Bronchial epithelial cell (primary cell): Measurements from ENCODE around the genes PLEKHJ1 and GADD45B.

DNA sequence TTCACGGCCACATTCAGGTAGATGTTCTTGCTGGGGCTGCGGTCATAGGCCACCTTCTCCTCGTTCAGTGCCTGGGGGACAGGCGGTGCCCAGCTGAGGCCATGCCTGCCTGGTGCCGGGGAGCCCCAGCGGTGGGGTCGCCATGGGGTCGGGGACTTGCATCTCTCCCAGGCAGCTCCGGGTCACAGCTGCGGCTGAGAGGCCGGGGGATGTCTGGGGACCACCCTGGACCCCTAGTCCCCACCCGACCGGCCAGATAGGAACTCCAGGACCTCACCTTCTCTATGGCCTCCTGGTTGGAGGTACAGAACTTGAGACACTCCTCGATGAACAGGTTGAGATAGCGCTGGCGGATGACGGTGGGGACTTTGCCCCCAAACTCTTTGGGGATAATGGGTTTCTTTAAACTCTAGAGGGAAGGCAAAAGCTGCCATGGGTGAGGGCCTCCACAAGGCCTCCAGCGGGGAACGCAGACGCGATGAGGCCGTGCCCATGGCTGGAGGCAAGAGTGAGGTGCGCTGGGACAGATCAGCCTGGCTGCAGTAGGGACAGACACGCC lies 8.0 kb upstream of the ATP8B3 start:
- RRBS, 2 experiments: 90 to 93% methylated on average over 6 to 7 of the region's 24 CpGs

- RRBS, 2 experiments: 83 to 90% methylated on average over 14 of the region's 48 CpGs
Measured at GRCh38 chr19:1872287-1873444, 9.3 kb upstream of the KLF16 start.

DNA sequence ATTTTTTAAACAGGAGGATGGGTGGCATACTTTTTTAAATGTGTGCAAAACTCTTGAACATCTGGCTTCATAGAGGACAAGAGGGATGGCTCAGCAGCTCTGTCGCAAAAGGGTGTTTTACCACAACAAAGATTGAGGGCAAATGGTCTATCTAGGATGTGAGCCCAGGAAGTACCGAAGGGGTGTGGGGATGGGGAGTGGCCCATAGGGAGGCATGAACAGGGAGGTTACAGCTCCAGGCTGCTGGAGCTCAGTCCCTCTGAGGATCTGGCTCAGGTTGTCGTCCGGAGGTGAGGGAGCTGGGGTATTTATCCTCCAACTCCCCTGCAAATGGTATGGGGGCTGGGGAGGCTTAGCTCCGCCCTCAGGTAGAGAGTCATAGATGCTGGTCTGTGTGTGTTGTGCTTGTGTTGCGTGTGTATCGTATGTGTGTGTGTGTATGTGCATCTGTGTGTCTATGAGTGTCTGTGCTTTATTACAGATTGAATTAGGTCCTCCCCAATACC lies 13.2 kb upstream of the CSNK1G2 start:
- RRBS, 2 experiments: no CpG with 5 or more reads among the region's 7 CpGs

DNA sequence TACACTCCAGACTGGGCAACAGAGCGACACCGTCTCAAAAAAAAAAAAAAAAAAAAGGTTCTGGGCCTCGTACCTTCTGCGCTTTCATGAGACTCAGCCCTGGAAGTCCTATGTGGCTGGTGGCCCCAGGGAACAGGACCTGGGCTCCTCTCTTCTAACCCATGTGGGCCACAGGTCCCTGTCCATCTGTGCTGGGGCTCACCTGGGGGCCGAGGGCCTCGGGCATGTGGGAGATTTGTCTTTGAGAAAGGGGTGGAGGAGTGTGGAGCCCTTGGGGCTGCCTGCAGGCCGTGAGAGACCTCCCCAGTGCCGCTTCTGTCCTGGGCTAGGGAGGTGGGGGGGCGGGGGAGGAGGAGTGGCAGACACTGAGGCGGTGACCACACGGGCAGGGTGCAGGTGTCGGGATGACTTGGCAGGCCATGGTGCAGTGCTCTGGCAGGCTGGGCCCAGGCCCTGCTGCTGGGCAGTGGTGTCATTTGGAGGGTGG lies 36.8 kb downstream of the CSNK1G2 start:
- RRBS, 2 experiments: no CpG with 5 or more reads among the region's 12 CpGs

DNA sequence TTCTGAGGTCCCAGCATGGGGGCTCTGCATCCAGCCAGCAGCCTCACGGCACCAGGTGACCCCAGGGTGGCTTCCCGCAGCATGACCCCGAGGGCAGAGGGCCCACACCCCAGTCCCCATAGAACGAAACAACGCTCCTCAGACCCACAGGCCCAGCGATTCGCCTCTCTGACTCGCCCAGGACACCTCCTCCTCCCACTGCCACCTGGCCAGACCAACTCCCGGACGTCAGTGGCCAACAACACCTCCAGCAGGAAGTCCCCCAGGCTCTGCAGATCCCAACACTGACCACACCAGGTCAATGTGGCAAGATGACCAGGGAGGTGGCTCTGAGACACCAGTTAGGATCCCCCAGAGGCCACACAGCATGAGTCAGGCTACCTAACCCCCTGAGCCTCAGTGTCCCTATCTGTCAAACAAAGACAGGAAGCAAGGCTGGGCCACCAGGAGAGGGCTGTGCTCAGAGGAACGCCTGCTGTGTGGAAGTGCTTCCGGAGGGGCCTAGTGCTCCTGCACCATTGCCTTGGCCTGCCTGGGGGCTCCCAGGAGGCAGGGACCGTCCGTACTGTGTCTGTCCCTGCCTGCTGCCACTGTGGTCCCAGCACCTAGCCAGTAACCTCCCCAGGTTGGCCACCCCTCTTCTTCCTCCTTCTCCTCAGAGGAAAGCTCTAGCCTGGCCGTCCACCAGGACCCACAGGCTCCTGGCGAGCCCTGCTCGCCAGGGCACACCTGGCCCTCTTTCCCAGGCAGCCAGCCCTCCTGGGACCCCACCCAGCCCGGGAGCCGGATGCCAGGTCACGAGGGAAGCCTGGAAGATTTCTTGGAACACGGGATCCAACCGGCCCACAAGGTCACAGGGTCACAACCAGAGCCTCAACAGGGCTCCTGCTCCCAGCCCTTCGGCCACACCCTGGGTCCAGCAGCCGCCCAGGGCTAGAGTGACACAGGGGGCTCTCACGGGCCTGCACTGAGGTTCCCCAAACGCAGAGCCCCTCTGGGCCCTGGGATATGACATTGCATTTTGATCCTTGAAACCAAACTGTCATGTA lies 5.8 kb downstream of the MKNK2 start:
- RRBS, 2 experiments: 11 to 76% methylated on average over 2 to 4 of the region's 26 CpGs

DNA sequence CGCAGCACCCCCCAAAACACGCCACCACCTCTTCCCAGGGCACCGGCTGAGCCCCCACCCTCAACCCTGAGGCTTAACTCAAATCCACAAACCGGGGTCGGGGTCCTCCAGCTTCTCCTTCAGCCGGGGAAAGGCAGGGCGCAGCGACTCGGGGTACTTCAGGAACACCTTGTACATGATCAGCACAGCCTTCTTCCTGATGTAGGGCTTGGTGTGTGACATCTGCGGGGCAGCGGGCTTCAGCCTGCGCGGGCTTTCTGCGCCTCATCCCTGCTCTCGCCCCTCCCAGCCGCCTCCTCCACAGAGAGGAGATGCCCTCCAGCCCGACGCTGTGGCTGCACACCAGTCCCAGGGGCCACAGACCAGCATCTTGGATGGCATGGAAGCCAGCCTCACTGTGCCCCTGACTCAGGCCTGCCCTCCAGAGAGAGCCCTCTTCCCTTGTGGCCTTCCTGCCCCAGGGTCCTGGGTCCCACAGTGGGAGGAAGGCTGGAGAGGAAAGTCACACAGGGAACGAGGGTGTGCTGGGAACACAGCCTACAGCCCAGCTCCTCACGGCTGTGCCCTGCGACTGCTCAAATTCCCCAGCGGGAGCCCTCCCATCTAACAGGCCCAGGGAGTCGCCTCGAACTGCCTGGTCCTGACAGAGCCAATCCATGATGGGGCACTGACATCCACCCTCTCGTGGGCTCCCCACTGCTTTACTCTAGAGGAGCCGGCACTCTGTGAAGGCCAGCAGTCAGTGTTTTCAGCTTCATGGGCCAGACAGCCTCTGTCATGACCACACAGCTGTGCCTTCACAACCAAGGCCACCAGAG lies 20.8 kb downstream of the AP3D1 start:
- RRBS, 2 experiments: 100% methylated on average over 1 of the region's 26 CpGs; no CpG with 5 or more reads in 1 of the 2 experiments

DNA sequence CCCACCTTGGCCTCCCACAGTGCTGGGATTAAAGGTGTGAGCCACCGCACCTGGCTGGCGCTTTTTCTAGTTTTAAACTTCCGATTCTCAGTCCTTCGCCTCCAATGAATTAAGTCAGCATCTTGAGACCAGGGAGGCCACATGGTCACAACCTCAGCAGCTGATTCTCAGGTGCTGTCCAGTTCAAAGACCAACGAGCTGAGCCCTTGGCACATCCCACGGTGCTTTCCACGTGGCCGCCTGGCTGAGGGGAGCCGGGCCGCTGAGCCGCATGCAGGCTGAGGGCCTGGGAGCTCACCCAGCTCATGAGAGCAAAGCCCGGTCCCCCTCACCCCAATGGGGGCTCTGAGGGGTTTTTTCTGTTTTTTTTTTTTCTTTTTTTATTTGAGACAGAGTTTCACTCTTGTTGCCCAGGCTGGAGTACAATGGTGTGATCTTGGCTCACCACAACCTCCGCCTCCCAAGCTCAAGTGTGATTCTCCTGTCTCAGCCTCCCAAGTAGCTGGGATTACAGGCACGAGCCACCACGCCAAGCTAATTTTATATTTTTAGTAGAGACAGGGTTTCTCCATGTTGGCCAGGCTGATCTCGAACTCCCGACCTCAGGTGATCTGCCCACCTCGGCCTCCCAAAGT lies 8.9 kb downstream of the AP3D1 start:
- RRBS, 2 experiments: 97 to 98% methylated on average over 4 of the region's 18 CpGs

DNA sequence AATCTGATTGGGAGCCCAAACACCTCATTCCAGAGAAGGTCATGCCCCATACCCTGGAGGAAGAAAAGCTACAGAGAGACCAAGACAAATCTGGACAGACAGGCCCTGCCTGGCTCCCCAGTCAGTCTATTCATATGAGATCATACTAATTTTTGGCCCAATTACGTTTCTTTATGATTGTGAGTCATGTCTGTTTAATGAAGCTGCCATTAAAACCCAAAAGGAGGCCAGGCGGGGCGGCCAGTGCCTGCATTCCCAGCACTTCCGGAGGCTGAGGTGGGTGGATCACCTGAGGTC lies 3.3 kb upstream of the AP3D1 start:
- RRBS, 2 experiments: no CpG with 5 or more reads among the region's 4 CpGs

DNA sequence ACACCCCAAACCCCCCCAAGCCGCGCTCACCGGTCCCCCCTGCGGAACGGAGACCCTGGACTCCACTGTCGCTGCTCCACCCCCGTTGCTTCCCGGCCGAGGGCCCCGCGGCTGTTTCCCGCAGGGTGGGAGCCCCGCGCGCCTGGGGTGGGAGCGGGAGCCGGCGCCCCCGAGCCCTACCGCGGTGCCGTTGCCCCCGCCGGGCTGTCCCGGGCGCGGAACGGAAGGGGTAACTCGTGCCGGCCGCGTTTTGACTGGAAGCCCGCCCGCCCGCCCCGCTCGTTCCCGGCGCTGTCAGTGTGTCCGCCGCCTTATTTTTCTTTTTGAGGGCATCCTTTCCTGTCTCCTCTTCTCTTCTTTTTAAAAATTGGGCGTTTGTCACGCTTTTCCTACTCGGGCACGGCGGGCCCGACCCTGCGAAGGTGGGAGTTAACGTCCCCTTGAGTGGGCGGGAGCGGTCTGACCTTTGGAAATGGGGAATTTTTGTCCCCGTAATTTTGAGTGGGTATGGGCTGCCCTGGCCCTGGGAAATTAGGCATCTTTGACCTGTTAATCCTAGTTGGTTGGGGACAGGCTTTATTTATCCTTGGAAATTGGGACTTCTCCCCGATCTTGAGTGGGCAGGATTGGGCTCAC lies 711 bp downstream of the DOT1L start:
- RRBS, 2 experiments: under 1 to 1% methylated on average over 30 of the region's 53 CpGs

DNA sequence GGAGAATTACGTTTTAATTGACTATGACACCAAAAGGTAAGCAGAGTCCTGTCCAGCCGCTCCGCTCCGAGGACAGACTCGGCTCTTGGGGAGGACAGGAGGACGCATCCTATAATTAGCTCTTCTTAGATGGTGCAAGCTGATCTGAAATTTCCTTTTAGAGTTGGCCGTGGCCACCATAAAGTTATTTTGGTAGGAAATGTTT lies 22.1 kb downstream of the DOT1L start:
- RRBS, 2 experiments: no CpG with 5 or more reads among the region's 7 CpGs

DNA sequence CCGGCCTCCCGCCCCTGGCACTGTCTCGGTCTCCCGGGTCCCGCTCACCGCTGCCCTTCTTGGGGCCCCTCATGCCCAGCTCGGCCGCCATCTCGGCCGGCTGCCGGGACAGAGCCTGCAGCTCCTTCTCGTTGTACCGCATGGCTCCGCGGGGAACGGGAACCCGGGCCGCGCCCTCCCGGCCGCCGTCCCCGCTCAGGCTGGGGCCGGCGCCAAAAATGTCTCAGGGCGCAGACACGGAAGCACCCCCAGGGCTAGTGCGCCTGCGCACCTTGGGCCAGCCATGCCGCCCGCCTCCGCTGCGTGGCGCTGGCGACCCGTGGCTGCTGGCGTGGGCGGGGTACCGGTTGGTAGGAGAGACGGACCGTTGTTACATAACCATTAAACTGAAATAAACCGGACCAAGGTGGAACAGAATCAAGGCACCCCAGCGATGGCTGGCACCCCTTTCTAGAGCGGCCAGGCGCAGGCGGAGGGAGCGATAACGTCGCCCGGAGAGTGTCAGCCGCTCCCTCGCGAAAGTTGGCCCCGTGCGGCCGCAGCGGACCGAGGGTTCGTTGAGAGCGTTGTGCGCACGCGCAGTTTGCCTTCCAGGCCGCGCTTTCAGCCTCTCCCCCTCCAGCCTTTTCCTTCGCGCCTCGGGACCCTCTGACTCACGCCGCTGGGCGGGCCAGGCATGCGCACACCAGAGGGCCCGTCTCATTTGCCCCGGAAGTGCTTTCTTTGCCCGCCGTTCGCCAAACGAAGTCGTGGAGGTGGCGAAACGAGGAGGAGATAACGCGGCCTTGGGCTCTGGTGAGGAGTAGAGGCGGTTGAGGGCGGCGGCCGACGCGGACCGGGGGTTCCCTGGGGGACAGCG lies at the start of gene PLEKHJ1:
PLEKHJ1 (minus strand) TSS at position 223 of the 859 bp plus-strand sequence.
- RRBS, 2 experiments: 1% methylated on average over 24 to 25 of the region's 91 CpGs

GRCh38 chr19:2293917-2294922 lies 12.2 kb upstream of the PEAK3 start:
- RRBS, 2 experiments: 73 to 76% methylated on average over 4 to 5 of the region's 40 CpGs

- RRBS, 2 experiments: 71% methylated on average over 1 of the region's 29 CpGs; no CpG with 5 or more reads in 1 of the 2 experiments
Measured at GRCh38 chr19:2295422-2296277, 12.3 kb downstream of the LINGO3 start.

- RRBS, 2 experiments: no CpG with 5 or more reads among the region's 22 CpGs
Measured at GRCh38 chr19:2330688-2331406, 2.4 kb downstream of the SPPL2B start.

DNA sequence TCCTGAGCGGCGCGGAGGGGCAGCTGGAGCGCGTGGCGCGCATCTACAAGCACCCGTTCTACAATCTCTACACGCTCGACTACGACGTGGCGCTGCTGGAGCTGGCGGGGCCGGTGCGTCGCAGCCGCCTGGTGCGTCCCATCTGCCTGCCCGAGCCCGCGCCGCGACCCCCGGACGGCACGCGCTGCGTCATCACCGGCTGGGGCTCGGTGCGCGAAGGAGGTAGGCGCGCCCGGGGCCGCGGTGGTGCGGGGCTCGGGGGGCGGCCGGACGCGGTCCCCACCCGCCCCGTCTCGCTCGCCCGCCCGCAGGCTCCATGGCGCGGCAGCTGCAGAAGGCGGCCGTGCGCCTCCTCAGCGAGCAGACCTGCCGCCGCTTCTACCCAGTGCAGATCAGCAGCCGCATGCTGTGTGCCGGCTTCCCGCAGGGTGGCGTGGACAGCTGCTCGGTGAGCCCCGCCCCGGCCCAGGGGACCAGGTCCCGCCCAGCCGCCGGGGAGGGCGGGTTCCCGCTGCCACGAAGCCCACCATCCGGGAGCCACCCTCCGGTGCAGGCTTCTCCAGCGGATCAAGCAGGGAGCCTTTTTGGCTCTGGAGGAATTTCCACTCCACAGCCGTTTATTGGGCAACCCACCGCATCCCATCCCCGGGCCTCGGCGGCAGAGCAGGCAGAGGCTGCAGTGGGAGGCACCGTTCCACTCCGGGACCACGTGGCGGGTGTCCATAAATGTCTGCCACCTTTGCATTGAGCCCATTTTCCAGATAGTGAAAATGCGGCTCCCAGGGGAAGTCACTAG lies 2.1 kb downstream of the TIMM13 start:
- RRBS, 2 experiments: 48 to 53% methylated on average over 36 to 38 of the region's 84 CpGs

- RRBS, 2 experiments: 1 to 2% methylated on average over 27 of the region's 58 CpGs
Measured at GRCh38 chr19:2474443-2475113, 1.3 kb upstream of the GADD45B start.

DNA sequence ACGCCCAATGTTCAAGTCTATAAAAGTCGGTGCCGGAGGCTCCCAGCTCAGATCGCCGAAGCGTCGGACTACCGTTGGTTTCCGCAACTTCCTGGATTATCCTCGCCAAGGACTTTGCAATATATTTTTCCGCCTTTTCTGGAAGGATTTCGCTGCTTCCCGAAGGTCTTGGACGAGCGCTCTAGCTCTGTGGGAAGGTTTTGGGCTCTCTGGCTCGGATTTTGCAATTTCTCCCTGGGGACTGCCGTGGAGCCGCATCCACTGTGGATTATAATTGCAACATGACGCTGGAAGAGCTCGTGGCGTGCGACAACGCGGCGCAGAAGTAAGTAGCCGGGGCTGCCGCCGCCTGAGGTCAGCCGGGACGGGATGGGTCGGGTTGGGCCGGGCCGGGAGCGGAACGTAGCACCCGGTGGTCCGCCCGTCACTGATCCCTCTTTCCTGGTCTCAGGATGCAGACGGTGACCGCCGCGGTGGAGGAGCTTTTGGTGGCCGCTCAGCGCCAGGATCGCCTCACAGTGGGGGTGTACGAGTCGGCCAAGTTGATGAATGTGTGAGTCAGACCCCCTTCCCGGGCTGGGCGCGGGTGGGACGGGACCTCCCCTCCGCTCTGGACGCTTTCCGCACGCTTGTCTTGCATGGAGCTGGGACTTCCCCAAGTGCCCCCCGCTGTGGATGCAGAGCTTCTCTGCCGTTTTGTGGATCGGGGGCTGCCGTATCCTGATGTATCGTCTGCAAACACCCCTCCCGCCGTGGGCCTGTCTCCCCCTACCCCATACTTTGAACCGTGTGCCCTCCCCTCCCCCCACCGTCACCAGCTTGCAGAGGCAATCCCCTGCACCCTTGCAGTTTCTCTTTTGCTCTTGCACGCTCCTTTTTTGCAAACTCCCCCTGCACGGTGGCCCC lies at the start of gene GADD45B:
GADD45B (plus strand) TSS at position 50 of the 906 bp plus-strand sequence.
- RRBS, 2 experiments: no CpG with 5 or more reads among the region's 66 CpGs

- RRBS, 2 experiments: 2 to 5% methylated on average over 8 to 9 of the region's 26 CpGs
Measured at GRCh38 chr19:2512751-2513340, 36.9 kb downstream of the GADD45B start.

DNA sequence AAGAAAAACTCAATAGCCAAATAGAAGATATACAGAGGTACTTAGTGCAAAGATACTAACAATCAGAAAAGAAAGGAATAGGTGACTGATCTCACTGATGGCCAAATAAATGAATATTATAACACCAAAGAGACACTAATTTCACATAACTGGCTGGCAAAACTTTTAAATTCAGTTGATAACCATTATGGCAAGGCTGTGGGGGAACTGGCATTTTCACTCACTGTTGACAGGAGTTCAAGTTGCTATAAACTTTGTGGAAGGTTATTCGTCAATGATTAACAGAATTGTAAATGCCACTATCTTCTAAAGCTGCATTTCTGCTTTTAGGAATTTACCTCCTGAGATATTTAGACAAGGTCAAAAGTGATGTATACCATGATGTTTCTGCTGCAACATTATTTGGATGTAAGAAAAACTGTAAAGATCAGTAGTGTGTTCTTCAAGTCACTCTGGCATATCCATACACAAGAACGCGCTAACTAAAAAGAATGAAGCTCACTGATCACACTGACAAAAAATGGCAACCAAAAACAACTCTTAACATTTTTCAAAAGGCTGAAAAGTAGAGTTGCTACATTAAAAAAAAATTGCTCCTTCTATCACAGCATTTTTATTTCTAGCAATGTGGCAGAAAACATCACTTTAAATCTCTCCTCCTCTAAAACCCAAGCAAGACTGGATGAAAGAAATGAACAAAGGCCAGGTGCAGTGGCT lies 110.6 kb downstream of the GNG7 start:
- RRBS, 2 experiments: no CpG with 5 or more reads among the region's 3 CpGs

- RRBS, 2 experiments: 1 to 4% methylated on average over 4 of the region's 43 CpGs
Measured at GRCh38 chr19:2610777-2611494, 91.6 kb downstream of the GNG7 start.